A375 (cell line): ENCODE data around the gene DUSP28.

GRCh38 chr2:239269238-239269805, 131.5 kb downstream of the HDAC4 start:
- RAMPAGE, long total RNA: no peak

DNA sequence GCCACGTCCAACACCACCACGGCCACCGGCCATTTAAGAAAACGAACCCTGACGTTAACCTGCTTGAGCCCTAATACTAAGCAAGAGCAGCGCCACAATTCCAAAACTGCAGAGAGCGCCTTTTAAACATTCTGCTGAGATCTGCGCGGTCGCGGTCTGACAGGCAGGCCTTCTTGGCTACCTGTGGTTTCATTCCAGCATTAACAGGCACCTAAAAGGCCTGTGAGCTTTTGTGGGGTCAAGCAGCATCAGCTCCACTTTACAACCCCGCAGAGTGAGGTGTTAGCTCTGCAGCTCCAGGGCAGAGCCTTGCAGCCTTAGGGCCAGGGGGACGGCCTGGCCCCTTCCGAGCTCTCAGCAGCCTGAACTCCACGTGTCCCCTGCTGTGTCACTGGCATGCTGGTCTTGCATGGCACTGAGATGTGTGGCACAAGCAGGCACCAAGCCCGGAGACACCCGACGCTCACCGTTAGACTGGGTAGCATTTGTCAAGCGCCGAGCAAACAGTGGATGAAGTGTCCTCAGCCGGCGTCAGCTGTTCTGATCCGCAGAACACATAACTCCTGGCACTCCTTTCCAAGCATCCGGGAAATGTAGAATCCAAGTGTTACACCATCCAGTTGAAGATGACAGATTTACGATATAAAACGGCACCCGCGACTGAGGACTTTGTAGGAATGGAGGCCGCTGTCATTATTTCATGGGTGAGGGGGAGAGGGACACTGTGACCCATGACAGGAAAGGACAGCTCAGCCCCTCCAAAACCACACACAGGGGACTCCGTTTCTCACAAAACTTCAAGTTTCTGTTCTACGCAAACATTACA, 89.7 kb downstream of the HDAC4 start:
- RAMPAGE, long total RNA: no peak

DNA sequence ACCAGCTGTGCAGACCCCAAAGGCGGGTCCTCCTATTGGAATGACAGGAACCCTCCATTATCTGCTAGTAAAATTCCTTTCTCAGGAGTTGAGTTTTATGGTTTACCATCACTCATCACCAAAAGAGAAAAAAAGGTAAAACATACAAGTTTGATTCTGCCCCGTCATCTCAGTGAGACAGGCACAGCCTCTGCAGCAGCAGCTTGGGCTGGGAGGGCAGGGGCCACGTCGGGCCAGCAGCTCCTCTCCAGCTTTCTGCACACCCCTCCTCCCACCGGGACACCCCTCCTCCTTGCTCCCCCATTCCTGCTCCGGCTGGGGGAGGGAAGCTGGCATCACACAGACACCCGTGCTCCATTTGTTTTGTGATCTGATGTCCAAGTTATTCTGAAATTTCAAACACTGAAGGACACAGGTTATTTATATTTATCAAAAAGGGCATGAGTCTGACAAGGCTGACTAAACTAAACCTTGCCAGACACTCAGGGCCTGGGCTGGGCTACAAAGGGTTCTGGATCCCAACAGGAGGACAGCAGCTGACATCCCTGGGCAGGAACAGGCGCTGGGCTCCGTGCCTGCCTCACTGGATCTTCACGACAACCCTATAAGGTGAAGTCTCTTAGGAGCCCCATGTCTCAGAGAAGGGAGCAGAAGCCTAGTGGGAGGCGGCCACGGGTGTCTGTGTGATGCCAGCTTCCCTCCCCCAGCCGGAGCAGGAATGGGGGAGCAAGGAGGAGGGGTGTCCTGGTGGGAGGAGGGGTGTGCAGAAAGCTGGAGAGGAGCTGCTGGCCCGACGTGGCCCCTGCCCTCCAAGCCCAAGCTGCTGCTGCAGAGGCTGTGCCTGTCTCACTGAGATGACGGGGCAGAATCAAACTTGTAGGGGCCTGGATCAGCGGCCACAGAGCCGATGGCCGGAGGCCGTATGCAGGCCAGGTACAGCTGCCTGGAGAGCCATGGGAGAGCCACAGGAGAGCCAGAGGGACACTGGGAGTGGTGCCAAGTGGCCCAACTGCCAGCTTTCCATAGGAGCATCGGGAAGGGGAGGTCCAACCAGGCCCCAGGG, 71.3 kb downstream of the HDAC4 start:
- RAMPAGE, long total RNA: no peak

- RAMPAGE, long total RNA: no peak
These were observed 493 bp downstream of the HDAC4 start for GRCh38 chr2:239400349-239400705.

- RAMPAGE, long total RNA: no peak
These were observed 100.2 kb upstream of the HDAC4 start for GRCh38 chr2:239500675-239501718.

DNA sequence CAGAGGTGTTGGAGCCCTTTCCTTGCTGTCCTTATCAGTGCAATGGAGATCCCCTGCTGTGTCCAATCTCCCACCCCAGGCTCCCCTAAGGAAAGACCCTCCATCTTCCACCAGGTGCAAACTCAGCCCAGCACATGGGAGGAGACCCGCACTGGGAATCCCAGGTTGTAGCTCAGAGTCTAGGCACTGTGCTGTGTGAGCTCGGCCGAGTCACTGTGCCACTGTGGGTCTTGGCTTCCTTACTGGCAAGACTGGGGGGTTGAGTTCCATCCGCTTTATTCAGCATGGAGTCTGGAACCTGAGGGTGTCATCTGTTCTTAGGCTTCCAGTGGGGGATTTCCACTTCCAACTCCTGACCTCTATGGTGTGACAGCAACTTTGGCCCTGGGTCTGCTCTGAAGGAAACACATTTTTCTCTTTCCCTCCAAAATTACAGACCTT, 237.1 kb upstream of the HDAC4 start:
- RAMPAGE, long total RNA: no peak

DNA sequence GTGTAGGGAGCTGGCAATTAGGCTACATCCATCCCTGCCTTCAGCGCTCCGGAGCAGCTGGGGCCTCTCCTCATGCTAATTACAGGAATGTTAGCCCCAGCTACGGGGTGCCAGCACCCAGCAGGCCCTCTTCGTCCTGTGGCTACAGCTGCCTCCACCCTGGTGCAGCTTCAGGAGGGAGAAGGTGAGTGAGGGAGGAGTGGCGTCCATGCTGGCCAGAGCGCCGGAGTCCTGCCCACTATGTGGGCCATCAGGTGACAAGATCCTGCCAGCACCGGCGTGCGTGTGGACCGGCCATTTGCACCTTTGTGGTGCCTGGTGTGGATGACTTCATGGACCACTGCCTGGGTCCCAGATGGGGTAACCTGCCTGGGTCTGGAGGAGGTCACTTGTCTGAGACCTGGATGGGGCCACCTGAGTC, 299.8 kb downstream of the NDUFA10 start:
- RAMPAGE, long total RNA: no peak

GRCh38 chr2:239911992-239912649, 113.0 kb downstream of the NDUFA10 start:
- RAMPAGE, long total RNA: no peak

DNA sequence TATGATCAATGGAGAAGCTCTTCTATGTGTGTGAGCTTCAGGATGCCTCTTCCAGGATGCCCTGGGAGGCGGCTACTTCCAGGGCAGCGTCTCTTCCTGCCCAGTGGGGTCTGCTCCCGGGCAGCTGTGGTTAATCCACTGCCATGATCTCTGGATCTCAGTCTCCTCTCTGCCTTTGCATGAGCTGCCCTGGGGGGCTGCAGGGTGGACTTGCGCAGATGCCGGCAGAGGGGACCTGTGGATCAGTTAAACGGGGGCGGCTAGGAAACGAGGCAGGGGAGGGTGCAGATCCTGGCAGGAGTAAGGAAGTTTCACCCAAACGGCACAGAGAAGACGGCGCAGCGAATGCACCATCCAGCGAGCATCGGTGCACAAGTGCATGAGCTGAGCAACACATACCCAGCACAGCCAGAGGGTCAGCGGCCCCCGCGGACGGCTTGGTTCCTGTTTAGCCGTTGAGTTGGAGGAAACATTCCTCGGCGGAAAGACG, 86.6 kb downstream of the NDUFA10 start:
- RAMPAGE, long total RNA: no peak

GRCh38 chr2:239954195-239954726, 70.9 kb downstream of the NDUFA10 start:
- RAMPAGE, long total RNA: no peak

GRCh38 chr2:240024388-240025147, 574 bp downstream of the NDUFA10 start:
- RAMPAGE, long total RNA: no peak

GRCh38 chr2:240135557-240136202, 425 bp downstream of the COPS9 start:
- RAMPAGE, long total RNA: no peak

DNA sequence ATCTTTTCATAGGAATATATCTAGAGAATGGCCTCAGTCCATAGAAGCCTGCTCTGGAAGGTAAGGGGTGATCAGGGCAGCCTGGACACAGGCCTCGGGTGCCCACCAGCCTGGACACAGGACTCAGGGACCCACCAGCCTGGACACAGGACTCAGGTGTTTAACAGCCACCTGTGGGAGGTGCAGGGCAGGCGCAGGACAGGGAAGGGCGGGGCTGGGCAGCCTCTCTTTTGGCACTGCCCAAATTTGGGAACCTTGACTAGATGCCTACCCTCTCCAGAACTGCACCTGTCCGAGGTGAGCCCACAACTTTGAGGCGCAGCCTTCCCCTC, 35.6 kb upstream of the GPC1 start:
- RAMPAGE, long total RNA: no peak

DNA sequence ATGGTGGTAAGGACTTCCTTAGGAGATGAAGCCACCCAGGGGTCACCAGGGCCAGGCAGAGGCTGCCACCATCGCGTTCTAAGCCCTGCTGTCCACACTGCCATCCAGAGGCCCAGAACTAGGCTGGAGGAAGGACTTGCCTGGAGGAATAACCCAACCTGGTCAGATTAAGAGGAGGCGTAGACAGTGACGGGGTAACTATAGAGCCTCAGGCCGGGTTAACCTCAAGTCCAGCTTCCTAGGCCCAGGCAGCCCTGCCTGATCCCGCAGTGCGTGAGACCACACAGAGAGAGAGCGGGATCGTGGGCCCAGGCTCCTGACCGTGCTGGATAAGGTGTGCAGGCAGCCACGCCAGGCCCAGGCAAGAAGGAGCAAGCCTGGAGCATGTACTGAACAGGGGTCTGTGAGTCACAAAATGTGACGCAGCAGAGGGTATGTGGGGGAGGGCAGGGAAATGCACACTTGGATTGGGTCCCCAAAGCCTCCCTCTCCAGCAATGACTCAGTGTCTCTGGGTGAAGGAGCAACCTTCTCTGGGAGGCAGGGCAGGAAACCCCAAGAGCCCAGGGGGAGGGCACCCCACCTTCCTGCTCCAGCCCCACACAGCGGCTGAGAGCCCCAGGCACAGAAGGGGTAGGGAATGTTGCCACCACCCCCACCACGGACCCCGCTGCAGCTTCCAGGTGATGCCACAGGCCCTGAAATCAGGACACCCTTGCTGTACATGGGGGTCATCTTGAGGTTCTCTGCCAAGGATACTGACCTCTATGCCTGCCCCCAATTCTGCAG, 1.5 kb upstream of the GPC1 start:
- RAMPAGE, long total RNA: no peak

DNA sequence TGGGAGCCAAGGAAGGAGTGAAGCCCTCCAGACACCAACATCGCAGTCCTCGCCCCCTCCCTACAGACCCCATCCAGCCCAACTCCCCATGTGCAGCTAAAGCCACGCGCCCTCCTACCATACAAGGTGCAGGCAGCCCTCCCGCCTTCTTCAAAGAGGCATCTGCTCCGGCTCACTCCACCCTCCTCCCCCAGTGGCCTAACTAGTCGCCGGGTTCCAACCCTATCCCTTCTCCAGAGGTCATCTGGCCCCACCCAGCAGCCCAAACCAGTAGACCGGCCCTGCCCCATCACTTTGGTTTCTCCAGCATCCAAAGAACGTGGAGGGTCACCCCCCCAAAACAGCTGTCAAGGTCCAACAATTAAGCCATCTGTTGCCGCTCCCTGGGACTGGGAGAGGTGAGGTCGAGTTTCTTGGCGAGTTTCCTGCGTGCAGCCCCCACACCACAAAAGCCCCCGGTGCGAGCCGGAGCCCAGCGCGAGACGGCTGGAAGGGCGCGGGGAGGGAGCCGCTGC, 817 bp upstream of the GPC1 start:
- RAMPAGE, long total RNA: no peak

GRCh38 chr2:240438657-240439199, 3.3 kb downstream of the GPC1 start:
- RAMPAGE, long total RNA: no peak

DNA sequence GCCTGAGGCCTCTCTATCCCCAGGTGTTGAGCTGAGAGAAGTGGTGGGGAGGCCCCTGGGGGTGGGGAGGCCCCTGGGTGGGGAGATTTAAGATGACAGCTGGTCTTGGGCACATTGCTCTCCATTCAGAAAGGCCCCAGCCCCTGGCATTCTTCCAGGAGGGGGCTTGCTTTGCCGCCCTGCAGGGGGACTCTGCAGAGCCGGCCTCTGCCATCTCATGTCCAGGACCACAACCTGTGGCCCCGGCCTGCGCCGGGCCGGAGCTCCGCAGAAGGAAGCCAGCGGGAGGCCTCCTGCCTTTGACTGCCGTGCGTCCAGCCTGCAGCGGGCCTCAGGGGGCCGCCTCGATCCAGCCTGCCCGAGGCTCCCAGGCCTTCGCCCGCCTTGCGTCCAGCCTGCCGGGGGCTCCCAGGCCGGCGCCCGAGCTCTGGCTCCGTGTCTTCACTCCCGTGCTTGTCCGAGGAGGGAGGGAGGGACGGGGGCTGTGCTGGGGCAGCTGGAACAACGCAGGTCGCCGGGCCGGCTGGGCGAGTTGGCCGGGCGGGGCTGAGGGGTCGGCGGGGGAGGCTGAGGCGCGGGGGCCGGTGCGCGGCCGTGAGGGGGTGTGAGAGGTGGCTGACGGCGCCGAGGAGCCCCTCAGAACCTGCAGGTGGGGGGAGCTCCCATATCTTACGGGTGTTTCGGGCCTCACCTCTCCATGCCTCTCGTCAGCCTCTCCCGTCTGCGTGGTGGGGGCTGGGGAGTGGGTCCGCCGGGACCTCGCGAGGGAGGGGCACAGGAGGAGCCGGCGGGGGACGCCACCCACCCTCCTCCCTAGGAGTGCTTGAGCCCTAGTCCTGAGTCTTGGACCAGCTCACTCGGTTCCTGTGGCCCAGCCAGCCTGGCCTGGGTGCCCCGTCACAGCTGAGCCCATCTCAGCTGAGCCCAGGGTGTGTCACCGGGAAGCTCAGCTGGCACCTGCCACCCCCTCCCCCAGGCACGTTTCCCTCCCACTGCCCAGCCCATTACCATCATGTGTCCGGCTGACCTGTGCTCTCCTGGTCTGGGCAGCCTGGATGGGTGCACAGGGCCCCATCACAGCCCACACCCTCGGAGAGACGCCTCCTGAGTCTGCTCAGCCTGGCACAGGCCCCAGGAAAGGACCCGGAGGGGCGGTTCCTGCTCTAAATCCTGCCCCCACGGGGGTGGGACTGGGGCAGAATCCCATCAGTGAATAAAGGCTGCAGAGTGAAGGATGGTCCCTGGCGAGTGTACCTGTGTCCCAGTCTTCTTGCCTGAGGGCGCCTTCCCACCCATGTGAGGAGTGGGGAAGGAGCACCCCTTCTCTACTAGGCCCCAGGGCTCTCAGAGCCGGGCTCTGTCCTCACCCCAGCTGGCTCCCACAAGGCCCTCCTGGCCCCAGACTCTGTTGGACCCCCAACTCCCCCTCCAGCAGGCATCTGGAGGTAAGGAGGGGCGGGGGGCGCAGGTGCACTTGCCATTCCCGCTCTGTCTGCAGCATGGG, 20.7 kb downstream of the GPC1 start:
- RAMPAGE, long total RNA: no peak

DNA sequence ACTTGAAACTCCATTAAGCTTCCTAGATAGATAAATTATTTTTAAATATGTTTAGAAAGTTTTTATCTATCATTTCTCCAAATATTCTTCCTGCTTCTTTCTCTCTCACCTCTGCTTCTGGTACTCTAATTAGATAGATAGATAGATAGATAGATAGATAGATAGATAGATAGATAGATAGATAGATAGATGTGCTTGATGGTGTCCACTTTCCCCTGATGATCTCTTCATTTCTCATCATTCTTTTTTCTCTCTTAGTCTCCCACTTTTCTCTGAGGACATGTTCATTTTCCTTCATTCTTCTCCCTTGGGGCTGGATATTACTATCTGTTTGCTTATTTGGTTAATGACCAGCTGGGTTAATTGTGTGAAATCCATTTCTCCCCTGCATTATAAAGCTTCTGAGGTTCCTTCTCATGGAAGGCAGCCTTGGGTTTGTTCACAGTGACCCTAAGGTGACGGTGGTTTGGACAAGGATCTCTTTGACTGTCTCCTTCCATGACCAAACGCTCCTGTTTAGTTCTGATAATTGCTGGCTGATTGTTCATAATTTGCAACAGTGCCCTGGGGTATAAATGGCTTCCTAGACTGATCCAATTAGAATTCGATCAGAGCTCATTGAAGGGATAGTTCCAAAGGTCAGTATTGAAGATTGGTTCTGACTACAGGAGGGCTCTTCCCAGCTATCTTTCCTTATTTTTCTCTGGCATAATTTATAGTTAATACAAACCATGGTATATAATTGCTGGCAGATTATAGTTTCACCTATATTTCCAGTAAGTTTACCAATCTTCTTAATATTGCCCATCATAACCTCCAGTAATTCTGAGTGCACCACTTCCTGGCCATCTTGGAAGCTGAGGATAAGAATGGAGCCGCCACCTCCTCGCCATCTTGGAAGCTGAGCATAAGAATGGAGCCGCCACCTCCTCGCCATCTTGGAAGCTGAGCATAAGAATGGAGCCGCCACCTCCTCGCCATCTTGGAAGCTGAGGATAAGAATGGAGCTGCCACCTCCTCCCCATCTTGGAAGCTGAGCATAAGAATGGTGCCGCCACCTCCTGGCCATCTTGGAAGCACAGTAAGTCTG, 61.1 kb downstream of the GPC1 start:
- RAMPAGE, long total RNA: no peak

DNA sequence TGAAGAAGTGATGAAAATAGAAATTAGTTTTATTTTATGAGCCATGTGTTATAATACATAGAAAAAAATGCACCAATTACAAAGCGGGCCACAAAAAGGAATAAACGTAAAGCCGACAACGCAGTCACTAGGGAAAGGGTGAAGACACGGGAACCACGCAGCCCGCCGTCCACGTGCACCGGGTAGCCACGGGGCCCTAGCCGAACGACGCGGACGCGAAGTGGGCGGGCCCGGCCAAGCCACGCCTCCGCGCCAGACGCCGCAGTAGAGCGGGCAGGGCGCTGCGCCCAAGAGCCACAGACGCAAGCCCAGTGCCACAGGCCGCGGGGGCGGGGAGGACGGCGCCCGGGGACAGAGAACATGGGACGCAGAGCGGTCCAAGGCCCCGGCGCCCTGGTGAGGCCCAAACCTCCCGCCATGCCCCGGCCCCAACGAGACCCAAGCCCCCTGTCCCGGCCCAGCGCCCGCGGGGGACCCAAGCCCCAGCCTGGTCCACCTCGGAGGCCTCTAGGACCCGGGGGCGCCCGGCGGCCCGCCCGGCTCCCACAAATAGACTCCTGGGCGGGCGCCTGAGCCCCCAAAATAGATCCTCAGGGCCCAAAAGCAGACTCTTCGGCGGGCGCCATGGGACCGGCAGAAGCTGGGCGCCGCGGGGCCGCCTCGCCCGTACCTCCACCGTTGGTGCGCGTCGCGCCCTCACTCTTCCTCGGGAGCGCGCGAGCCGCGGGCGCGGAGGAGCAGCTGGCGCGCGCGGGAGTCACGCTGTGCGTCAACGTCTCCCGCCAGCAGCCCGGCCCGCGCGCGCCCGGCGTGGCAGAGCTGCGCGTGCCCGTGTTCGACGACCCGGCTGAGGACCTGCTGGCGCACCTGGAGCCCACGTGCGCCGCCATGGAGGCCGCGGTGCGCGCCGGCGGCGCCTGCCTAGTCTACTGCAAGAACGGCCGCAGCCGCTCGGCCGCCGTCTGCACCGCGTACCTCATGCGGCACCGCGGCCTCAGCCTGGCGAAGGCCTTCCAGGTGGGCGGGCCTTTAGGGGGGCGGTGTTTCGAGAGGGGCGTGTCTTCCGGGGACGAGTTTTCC, at the start of gene DUSP28:
Gene DUSP28, plus strand, starts transcription at position 297 of the 1,080 bp plus-strand sequence.
- RAMPAGE, long total RNA: no peak

DNA sequence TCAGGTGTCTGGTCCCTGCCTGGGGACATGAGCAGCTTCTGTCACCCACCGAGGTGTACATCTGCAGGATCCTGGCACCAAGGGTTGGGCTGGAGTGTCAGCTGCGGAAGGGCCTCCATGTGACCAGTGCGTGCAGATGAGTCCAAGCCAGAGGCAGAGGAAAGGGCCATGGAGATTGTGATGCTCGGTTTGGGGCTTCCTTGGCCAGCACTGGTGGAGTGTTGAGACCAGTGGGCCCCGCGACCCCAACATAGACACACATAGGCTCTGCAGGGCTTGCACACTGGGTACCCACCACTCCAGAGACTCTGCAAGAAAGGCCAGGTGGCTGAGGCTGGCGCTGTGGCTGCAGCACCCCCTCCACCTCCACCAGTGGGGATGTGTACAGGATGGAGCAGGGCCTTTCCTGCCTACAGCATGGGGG, 1.1 kb downstream of the RNPEPL1 start:
- RAMPAGE, long total RNA: no peak